ENCODE data around the genes CNTN1 and YAF2.

GRCh38 chr12:39912382-39913126 lies 193.3 kb downstream of the SLC2A13 start:
- PRO-cap = no peak
- RAMPAGE, long total RNA, 2 experiments = no peak in any of the 2 experiments

DNA sequence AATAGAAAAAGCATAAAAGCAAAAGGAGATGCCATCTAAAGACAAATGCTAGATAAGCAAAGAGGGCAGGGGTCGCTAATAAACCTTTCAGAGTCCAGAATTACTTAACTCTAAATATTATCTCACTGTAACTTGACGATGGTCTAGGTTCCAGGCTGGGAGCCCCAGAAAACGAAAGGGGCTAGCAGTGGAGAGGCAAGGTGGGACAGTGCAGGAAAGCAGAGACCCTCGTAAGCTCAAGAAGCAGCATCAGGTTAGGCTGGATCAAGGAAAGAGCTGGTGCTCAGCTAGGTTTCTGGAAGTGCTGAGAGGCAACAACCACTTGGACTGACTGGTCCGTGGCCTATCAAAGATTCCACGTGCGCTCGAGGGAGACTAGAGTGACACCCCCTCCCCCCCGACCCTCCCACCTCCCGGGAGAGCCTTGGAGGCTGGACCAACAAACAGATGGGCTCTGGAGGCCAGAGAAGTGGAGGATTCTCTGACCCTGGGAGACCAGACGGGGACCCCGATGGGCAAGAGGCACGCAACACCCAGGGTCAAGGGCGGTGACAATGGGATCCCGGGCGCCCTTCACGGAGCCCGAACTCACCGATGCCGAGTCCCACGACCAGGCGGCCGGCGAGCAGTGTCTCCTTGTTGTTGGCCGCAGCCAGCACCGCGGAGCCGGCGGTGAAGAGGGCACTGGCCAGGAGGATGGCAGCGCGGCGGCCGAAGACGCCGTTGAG lies 1.1 kb downstream of the SLC2A13 start:
- PRO-cap = no peak
- RAMPAGE, long total RNA, 2 experiments = no peak in any of the 2 experiments

DNA sequence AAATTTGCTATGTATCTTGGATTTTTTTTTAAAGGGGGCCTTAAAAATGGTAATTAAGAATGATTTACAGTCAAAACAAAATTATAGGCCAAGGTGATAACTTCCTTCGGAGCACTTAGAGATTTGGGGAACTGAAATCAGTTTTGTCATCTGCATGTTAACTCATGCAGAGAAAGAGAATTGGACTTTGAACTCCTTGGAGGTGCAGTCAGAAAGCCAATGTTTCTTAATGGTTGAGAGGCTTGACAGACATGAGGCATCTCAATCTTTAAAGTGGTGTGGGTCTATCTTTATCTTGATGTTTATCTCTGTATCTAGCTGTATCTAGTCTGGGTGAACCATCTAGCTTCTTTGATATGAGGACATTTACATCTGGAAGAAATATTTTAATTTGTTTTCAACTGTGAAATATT lies 1.5 kb downstream of the LRRK2 start:
- PRO-cap = no peak
- RAMPAGE, long total RNA, 2 experiments = no peak in any of the 2 experiments

GRCh38 chr12:40691971-40693073 lies at the start of gene CNTN1:
TSS of gene CNTN1 (plus strand) at chr12:40692439.
- PRO-cap = no peak
- RAMPAGE, long total RNA, 2 experiments = start-site peak on the plus strand in 1 of 2 experiments, at chr12:40692473-40692491 at its widest, 41 reads per replicate

GRCh38 chr12:41202623-41203555 lies 14.8 kb downstream of the PDZRN4 start:
- PRO-cap = no peak
- RAMPAGE, long total RNA, 2 experiments = no peak in any of the 2 experiments

GRCh38 chr12:41212551-41213161 lies 24.5 kb downstream of the PDZRN4 start:
- PRO-cap = no peak
- RAMPAGE, long total RNA, 2 experiments = no peak in any of the 2 experiments

- PRO-cap = no peak
- RAMPAGE, long total RNA, 2 experiments = no peak in any of the 2 experiments
Measured at GRCh38 chr12:42094145-42094690, 50.5 kb downstream of the GXYLT1 start.

DNA sequence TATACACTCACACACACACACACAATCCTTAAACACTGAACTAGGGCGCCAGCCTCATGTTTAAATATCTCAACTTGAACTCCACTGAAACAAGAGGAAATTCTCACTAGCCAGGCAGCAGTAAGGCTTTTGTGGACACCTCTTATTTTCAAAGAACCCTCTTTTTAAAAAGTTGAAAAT lies 789 bp downstream of the GXYLT1 start:
- PRO-cap = no peak
- RAMPAGE, long total RNA, 2 experiments = no peak in any of the 2 experiments

DNA sequence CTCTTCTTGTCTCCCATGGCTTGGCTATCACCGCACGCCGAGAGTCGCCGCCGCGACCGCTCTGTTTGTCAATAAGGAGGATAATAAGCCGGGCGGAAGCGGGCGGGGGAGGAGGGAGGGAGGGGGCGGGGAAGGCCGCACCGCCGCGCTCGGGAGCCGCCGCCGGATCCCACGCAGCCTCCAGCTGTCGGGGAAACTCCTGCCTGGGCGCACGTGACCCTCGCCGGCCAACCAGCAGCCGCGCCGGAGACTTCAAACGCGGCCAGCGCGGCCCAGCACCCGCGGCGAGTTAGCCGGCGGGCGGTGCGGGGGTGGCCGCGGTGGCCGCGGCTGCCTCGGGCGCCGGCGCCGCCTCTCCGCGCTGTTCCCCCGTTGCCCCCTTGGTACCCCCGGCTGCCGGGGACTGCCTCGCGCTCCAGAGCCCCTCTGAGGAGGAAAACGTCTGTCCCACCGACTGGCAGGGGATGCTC lies at the start of gene YAF2:
YAF2 (minus strand) TSS at position 85 of the 470 bp plus-strand sequence.
- PRO-cap = bidirectional peak, plus-strand start at position 292 of the sequence, minus-strand start at position 173 of the sequence
- RAMPAGE, long total RNA, 2 experiments = start-site peak on the minus strand in 1 of 2 experiments, centred at position 56 of the sequence, 81 reads per replicate

DNA sequence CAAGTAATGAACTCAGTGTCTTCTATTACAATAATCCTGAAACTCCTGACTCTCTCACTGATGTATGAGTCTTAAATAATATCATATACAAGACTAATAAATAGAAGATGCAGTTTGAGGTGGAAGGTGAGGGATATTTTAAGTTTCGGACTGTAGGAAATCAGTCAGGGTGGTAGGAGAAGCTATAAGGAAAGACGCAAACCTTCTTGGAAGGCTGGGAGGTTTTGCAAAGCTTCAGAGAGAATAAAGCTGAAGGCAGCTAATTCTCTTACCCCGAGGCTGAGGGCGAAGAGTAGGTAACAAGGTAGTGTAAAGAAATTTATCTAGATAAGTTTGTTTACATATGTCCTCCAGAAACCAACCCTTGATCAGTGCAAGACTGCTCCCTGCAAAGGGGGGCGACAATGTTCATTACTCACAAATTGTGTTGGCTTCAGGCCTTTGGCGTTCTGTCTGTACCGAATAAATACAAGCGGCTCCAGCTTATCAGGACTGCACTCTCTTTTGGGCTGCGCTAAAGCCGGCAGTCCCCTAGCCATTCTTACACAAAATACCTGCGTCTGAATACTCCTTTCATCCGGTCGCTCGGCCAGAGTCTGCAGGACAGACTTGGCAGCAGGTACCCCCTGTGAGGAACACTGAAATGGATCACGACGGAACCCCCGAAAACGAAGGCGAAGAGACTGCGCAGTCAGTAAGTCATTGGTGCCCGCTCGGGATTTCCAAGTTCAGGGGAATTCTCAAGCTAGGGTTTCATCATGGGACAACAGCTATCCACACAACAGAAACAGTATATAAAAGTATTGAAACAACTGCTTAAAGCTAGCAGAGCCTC lies 116.3 kb downstream of the PPHLN1 start:
- PRO-cap = no peak
- RAMPAGE, long total RNA, 2 experiments = no peak in any of the 2 experiments

- PRO-cap = no peak
- RAMPAGE, long total RNA, 2 experiments = no peak in any of the 2 experiments
Measured at GRCh38 chr12:43272258-43272819, 279.7 kb downstream of the ADAMTS20 start.

DNA sequence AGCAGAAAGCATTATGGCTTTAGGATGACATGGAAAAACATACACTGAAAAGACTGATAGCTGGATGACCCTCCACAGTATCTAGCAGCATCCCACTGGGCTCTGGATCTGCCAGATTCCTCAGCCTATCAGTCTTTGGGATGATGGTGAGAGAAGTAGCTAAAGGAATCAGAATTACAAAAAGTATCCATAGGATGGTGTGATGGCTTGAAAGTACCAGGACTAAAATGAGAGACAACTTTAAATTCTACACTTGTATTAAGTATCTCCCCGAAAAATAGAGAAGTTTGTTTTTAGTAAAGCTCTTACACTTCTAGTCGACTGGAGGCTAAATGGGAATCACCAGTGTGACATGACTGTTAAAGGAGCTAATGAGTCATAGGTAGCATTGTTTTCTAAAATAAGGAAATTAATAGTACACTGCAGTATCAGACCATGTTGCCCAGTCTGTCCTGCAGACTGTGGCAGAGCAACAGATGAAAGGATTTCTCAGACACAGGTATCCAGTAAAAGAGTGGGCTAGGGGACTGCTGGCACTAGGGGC lies 140.0 kb downstream of the TMEM117 start:
- PRO-cap = no peak
- RAMPAGE, long total RNA, 2 experiments = no peak in any of the 2 experiments

DNA sequence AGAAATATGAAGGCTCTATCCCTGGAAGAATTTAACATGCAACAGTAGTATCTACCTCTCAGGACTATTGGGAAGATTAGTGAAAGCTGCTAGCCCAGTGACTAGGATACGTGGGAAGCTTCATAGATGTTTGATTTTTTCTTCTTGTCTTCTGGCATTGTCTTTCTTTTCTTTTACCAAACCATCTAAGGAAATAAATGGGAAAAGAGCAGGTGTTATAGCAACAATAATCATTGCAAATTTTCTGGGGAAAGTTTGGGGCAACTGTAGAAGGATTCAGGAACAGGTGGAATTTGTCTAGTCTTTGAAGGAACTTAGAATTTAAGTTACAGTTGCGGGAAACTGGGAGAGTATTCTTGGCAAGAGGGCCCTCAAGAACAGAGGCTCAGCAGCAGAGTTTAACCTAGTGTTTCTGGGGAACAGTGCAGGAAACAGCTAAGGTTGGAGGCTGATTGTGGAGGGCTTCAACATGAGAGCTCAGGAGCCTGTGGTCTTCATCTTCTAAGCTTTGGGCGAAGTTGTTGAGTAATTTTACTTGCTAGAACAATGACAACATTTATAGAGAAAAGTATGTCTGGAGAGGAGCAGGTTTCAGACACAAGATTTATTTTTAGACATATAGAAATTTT lies 224.3 kb downstream of the TMEM117 start:
- PRO-cap = no peak
- RAMPAGE, long total RNA, 2 experiments = no peak in any of the 2 experiments

DNA sequence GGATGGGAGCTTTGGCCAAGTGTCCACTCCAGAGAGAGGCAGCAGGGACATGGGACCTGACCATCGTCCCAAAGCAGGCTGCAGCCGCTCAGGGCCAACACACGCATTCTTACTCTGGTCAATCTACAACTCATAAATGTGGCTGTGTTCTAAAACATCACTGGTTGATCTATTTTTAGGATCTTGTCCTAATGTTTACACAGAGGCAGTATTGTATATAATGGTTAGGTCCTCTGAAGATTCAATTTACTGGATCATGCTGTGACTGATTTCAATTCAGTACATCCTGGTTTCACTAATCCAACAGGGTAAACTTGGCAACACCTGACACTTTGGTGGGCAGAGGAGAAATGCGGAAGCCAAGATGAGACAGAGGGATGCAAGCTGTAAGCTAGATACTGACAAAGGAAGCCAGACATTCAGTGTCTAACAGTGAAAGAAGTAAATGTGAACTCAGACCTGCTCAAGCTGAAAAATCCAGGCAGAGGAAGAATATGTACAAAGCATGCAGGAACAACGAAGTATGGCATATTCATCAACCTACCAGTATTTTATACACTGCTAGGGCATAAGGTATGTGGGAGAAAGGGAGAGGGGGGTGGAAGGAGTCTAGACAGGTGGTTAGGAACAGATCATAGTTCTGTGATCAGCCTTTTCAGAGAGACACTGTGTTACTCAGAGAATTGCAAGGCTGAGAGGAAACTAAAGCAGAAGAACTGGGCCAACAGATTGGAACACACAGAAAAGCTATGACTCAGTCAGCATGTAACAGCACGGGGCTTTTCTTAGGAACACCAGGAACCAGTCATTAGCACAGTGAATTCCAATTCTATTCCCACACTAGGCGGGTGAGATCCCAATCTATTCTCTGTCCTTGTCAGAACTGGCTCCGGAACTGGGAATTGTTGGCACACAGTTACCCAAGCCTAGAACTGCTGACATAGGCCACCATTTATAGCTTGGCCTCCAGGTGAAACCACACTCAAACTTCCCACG lies 40.4 kb downstream of the NELL2 start:
- PRO-cap = no peak
- RAMPAGE, long total RNA, 2 experiments = no peak in any of the 2 experiments

- PRO-cap = no peak
- RAMPAGE, long total RNA, 2 experiments = no peak in any of the 2 experiments
Measured at GRCh38 chr12:45292349-45293284, 76.7 kb downstream of the ANO6 start.

DNA sequence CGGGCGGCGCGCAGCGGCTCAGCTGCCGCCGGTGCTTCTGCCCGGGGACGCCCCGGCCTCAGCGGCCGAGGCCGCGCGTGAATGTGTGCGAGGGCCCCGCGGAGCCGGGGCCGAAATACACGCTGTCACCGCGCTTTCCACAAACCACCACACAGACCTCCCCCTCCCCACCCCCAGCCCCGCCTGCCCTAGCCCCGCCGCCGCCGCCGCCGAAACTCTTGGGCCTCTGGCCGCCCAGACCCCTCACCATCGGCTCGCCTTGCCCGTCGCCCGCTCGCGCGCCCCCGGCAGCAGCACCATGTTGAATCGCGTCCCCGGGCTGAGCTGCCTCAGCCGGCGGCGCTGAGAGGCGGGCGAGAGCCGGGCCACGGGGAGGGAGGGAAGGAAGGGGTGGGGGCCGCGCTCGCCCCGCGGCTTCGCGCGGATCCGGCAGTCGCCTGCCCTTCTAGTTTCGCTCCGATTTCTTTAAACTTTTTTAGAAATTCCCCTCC lies 366 bp upstream of the ARID2 start:
- PRO-cap = no peak
- RAMPAGE, long total RNA, 2 experiments = no peak in any of the 2 experiments

DNA sequence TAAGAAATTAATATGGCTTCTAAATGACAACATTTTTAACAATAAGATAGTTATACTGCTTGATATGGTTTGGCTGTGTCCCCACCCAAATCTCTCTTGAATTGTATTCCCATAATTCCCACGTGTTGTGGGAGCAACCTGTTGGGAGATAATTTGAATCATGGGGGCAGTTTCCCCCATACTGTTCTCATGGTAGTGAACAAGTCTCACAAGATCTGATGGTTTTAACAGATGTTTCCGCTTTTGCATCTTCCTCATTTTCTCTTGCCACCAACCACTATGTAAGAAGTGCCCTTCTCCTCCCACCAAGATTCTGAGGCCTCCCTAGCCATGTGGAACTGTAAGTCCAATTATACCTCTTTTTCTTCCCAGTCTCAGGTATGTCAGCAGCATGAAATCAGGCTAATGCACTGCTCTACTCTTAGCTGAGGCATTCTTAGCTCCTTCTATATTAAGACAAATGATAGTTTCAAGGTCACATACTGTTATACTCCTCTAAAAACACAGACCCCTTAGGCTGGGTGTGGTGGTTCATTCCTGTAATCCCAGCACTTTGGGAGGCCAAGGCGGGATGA lies 3.7 kb downstream of the SCAF11 start:
- PRO-cap = no peak
- RAMPAGE, long total RNA, 2 experiments = no peak in any of the 2 experiments

- PRO-cap = no peak
- RAMPAGE, long total RNA, 2 experiments = no peak in any of the 2 experiments
Measured at GRCh38 chr12:46125028-46125590, 134.7 kb upstream of the SCAF11 start.

DNA sequence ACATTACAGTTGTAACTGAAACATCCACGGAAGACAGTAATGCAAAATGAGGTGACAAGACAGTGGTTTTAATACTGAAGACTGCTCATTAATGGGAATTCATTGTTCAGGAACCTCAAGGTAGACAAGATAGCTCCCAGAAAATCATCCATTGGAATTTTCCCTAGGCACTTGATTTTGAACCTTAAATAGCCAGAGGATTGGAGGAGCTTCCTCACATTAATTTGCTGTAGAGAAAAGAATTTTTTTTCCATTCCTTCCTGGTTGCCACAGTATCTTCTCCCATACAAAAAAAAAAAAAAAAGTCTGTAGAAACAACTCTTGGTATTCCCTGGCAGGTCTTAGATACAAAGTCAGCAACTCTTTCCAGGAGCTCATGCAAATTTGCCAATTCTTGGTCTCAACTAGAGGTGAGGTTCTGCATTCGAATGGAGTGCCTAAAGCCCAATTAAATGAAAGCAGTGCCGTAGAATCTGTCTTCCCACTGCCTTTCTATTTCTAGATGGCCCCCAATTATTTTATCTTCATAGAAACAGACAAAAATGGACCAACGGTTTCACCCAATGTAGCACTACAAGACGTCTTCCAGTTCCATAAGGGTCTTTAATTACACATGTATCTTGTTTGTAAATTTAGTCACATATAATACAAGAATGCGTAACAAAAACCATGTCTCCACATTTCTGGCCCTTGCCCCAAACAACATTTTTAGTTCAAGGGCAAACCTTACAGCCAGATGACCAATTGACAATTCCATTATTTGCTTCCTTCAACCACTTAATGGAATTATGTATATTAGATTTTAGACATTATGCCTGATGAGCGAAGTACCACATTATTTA lies 13.6 kb downstream of the SLC38A2 start:
- PRO-cap = no peak
- RAMPAGE, long total RNA, 2 experiments = no peak in any of the 2 experiments

GRCh38 chr12:46362123-46362931 lies 10.2 kb downstream of the SLC38A2 start:
- PRO-cap = no peak
- RAMPAGE, long total RNA, 2 experiments = no peak in any of the 2 experiments

Data from breast epithelium (tissue), 2 donors.